ENCODE measurements around a stretch of chr11.

DNA sequence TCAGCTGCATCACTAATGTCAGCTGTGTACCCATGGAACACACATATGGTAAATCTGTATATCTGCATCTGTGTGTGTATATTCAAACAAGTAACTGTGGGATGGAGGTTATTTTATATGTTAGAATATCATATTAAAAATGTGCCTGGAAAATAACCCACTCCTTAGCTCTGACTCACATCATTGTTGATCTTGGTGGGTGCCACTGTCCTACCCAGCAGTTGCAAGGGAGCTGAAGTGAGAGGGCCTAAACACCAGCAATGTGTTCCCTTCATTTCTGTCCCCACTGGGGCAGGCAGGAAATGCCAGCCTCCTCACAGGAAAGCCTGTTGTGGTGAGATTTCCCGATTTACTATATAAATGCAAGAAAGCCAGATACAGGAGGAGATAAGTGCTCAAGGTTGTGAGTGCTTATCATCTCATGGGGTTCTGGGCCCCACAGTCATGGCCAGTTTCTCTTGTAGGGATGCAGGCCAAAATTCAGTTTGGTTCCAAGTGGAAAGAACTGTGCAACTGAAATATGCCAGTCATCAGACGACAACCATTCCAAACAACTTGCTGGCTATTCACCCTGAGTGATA is 15.9 kb upstream of the FLI1 start:
- PRO-cap = no peak
- RAMPAGE, long total RNA, 3 experiments = no peak in any of the 3 experiments

DNA sequence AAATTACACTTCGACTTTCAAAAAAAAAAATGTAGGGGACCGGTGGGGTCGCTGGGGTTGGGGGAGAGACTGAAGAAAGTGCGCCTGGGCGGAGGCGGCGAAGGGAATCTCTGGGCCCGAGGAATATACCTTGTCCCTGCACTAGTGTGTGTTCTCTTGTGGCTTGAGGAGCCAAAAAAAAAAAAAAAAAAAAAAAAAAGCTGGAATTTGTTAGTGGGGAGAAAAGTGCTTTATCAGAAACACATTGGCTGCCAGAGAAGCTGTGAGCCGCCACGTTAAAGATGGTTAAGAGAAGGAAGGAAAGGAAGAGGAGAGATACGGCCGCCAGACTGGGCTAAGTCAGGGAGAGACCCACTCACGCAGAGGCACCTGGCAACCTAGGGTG is 8.3 kb upstream of the FLI1 start:
- PRO-cap = no peak
- RAMPAGE, long total RNA, 3 experiments = no peak in any of the 3 experiments

- PRO-cap = no peak
- RAMPAGE, long total RNA, 3 experiments = no peak in any of the 3 experiments
Measured at GRCh38 chr11:128694248-128694475, 290 bp downstream of the FLI1 start.

DNA sequence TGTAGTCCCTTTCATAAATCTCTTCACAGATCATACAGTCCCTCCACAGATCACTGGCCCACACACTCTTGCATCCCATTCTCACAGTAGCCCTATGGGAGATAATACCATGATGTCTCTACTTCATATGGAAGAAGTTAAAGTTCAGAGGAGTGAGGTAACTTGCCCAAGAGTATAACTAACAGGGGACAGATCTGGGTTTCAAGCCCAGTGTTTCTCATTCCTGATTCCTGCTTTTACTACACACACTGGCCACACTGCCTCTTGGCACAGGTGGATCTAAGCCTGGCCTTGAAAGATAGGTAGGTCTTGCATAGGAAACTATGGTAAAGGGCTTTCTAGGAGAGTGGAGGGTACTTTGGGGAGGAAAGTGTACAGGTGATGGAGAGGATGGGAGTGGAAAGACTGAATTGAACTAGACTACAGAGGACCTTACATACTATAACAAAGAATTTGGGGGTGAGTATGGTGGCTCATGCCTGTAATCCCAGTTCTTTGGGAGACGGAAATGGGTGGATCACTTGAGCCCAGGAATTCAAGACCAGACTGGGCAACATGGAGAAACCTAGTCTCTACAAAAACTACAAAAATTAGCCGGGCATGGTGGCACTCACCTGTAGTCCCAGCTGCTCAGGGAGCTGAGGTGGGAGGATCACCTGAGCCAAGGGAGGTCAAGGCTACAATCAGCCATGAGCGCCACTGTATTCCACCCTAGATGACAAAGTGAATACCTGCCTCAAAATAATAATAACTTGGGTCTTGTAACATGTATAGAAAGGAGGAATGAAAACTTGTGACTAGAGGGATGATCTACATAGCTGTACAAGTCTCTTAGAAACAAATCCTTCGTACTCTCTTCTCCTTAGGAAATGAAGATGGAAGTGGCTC is 6.5 kb downstream of the FLI1 start:
- PRO-cap = no peak
- RAMPAGE, long total RNA, 3 experiments = no peak in any of the 3 experiments

DNA sequence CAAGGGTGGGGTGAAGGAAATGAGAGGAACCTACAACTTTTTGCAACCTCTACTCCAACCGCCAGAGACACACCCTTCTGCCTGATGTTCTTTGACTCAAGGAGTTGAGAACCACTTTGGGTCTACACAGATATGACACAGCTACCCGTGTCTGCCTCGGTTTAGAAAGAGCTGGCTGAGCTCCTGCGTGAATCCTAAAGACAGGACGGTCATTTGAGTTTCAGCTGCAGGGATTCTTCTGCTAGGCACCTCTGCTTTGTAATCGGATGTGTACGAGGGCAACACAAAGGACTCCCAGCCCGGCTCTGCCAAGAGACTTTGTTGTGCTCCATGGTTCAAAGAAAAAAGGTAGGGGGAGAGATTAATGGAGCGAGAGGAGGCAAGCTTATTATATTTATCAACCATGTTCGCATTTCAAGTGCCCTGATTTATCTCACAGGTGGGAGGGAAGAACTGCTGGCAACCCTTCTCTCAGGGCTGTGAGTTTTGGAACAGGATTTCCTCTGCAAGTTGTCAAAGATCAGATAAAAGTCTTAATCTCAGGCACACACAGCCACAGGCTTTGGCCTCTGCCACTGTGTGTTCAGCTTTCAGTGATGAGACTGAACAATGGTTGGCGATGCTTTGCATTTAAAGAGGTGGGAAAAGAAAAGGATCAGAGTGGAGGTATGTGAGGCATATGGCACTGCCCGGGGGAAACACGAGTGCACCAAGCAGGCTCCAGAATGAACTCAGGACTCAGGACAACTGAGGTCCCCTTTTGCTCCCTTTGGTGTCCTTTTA is 35.2 kb downstream of the FLI1 start:
- PRO-cap = no peak
- RAMPAGE, long total RNA, 3 experiments = no peak in any of the 3 experiments

- PRO-cap = no peak
- RAMPAGE, long total RNA, 3 experiments = no peak in any of the 3 experiments
Measured at GRCh38 chr11:128836174-128836720, 30.8 kb downstream of the KCNJ1 start.

- PRO-cap = no peak
- RAMPAGE, long total RNA, 3 experiments = no peak in any of the 3 experiments
Measured at GRCh38 chr11:128969201-128970037, 26.7 kb upstream of the TP53AIP1 start.

DNA sequence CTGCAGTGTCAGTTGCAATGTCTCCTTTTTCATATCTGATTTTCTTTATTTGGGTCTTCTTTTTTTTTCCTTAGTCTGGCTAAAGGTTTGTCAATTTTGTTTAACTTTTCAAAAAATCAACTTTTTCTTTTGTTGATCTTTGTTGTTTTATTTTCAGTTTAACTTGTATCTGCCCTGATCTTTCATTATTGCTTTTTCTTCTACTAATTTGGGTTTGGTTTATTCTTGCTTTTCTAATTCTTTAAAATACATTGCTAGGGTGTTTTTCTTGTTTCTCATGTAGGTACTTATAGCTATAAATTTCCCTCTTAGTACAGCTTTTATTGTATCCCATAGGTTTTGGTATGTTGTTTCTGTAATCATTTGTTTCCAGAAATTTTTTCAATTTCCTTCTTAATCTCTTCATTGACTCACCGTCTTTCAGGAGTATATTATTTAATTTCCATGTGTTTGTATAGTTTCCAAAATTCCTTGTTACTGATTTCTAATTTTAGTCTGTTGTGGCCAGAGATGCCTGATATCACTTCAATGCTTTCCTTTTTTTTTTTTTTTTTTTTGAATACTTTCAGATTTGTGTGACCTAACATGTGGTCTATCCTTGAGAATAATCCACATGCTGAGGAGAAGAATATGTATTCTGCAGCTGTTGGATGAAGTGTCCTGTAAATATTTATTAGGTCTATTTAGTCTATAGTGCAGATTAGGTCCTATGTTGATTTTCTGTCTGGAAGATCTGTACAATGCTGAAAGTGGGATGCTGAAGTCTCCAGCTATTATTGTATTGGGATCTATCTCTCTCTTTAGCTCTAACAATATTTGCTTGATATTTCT is 61.3 kb upstream of the TP53AIP1 start:
- PRO-cap = no peak
- RAMPAGE, long total RNA, 3 experiments = no peak in any of the 3 experiments

GRCh38 chr11:129202856-129203216 is 10.7 kb upstream of the ARHGAP32 start:
- PRO-cap = no peak
- RAMPAGE, long total RNA, 3 experiments = no peak in any of the 3 experiments

- PRO-cap = no peak
- RAMPAGE, long total RNA, 3 experiments = no peak in any of the 3 experiments
Measured at GRCh38 chr11:129279817-129280901, 88.0 kb upstream of the ARHGAP32 start.

GRCh38 chr11:129368963-129369456 is 6.6 kb upstream of the BARX2 start:
- PRO-cap = no peak
- RAMPAGE, long total RNA, 3 experiments = no peak in any of the 3 experiments

- PRO-cap = no peak
- RAMPAGE, long total RNA, 3 experiments = no peak in any of the 3 experiments
Measured at GRCh38 chr11:129643032-129643991, 172.3 kb upstream of the TMEM45B start.

GRCh38 chr11:129703863-129704466 is 111.7 kb upstream of the TMEM45B start:
- PRO-cap = no peak
- RAMPAGE, long total RNA, 3 experiments = no peak in any of the 3 experiments

DNA sequence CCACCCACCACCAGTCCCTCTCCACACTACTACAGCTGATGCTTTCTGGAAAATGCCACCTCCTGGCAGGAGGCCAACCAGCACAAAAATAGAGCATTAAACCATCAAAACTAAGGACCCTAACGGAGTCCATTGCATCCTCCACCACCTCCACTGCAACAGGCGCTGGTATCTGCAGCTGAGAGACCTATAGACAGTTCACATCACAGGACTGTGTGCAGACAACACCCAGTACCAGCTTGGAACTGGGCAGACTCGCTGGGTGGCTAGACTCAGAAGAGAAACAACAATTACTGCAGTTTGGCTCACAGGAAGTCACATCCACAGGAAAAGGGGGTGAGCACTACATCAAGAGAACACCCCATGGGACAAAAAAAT is 11.7 kb upstream of the TMEM45B start:
- PRO-cap = no peak
- RAMPAGE, long total RNA, 3 experiments = no peak in any of the 3 experiments

- PRO-cap = no peak
- RAMPAGE, long total RNA, 3 experiments = no peak in any of the 3 experiments
Measured at GRCh38 chr11:129836162-129836815, 20.6 kb downstream of the TMEM45B start.

- PRO-cap = no peak
- RAMPAGE, long total RNA, 3 experiments = no peak in any of the 3 experiments
Measured at GRCh38 chr11:129999418-129999830, 3.2 kb downstream of the PRDM10 start.

GRCh38 chr11:130144013-130145232 is 15.2 kb upstream of the ST14 start:
- PRO-cap = no peak
- RAMPAGE, long total RNA, 3 experiments = no peak in any of the 3 experiments

- PRO-cap = no peak
- RAMPAGE, long total RNA, 3 experiments = no peak in any of the 3 experiments
Measured at GRCh38 chr11:130453007-130453435, 4.6 kb downstream of the ADAMTS15 start.

DNA sequence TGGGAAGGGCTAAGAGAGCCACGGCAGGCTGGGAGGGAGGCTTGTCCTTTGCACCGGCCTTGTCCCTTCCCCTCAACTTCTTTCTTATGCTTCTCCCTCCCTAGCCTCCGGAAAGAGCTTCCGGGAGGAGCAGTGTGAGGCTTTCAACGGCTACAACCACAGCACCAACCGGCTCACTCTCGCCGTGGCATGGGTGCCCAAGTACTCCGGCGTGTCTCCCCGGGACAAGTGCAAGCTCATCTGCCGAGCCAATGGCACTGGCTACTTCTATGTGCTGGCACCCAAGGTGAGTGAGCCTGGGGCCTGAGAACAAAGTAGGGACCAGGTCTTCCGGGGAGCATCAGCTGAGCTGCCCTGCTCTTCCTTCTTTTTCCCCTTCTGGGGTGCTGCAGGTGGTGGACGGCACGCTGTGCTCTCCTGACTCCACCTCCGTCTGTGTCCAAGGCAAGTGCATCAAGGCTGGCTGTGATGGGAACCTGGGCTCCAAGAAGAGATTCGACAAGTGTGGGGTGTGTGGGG is 22.4 kb downstream of the ADAMTS15 start:
- PRO-cap = unidirectional peak, plus-strand start at position 287 of the sequence
- RAMPAGE, long total RNA, 3 experiments = no peak in any of the 3 experiments

DNA sequence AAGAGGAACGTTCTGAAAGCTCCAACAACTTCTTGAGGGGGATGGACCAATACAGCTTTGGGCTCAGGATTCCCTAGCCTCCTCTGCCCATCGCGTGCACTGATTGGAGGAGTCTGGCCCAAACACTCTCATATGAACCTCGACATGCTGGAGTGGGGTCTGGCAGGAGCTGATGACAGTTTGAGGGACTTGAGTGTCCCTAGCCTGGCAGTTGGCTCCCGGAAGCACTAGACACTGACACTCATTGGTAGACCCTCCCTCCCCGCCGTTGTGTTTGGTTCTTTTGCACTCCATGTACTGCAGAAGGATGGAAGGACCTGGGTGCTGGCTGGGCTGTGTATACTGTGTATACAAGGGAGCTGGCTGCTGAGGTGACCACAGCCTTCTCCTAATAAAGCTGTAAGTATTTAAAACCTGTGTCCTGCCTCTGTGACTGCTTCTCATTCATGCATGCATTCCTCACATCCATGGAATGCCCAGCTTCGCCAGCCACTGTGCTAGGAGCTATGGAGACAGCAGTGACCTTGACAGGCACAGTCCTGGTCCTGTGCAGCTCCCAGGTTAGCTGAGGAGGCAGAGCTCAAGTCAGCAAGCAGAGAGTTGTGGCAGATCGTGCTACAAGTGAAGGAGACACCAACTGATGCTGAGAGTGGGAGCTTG is 27.9 kb downstream of the ADAMTS15 start:
- PRO-cap = no peak
- RAMPAGE, long total RNA, 3 experiments = no peak in any of the 3 experiments

Measured in gastrocnemius medialis (tissue), 3 donors.